Gallbladder (tissue), 1 donor: ENCODE results near the gene ARRDC1.

- PRO-cap = no peak
These were observed 6.7 kb downstream of the NSMF start for GRCh38 chr9:137452211-137452968.

DNA sequence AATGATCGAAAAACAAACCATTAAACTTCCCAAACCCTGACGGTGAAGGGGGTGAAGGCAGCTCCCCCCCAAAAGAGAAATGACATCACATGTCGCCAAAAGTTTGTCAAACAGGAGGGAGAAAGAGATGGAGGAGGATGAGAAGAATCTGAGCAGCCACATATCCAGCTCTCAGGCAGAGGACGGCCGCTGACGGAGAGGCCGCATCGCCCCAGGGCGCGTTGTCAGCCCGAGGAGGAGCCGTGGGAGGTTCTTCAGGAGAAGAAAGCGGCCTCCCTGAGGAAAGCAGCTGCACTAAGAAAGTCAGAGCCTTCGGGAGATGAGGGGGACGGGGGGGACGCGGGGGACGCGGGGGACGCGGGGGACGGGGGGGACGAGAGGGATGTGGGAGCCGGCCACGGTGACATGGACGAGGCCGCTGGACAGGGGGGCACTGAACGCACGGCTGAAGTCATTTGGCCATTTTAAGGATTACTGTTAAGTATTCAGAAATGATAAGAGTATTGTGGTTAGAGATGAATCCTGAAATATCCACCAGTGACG, 43.3 kb upstream of the NSMF start:
- PRO-cap = no peak

GRCh38 chr9:137516815-137517477, 33.3 kb downstream of the PNPLA7 start:
- PRO-cap = no peak

GRCh38 chr9:137533593-137534219, 16.5 kb downstream of the PNPLA7 start:
- PRO-cap = no peak

DNA sequence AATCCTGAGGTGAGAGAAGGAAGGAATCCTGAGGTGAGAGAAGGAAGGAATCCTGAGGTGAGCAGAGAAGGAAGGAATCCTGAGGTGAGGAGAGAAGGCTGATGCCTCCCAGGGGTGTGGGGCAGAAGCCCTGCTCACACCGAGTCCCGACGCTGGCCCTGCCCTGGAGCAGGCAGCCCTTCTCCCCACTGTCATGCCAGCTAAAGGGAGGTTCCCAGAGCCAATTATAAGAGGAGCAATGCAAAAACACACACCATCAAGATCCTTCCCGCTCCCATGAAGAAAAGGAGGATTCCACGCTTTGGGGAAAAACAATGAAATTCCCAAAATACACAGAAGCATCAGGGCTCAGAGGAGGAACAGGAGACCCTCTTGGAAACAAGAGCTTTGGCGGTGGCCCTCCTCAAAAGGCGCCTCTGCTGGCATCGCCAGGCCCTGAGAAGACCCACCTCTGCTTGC, 3.8 kb downstream of the ZMYND19 start:
- PRO-cap = no peak

- PRO-cap = bidirectional peak, plus-strand start at chr9:137605736, minus-strand start at chr9:137605307; bidirectional peak, plus-strand start at chr9:137605942, minus-strand start at chr9:137605960; bidirectional peak, plus-strand start at chr9:137606195, minus-strand start at chr9:137606145
These were observed at the start of gene ARRDC1 for GRCh38 chr9:137605600-137606274. TSS of gene ARRDC1 (plus strand) at chr9:137605686.

DNA sequence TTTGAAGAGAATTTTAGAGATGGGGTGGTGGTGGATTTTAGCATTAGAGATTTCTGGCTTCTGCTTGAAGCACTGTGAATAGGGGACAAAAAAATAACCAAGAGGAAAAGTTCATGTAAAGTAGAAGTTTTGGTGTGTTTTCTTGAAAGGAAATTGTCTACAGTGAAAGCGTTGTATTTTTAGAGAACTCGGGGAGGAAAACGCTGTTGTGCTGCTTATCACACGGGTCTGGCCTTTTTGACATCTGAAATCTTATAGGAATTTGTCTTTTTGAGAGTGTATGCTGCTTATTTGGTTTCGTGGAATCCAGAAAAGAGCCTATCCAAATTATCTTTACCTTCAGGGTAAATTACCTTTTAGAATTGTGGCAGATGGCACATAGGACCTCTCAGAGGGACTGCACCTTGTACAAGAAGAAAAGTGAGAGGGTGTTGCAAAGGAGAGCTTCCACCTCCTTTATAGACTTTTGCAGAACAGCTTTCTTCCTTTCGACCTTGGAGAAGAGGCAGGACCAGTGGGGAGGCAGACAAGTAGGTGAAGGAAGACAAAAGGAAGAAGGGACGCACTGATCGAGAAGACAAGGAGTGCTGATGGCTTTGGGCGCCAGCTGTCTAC, 48.9 kb downstream of the EHMT1 start:
- PRO-cap = no peak

GRCh38 chr9:137682260-137683052, 63.7 kb downstream of the EHMT1 start:
- PRO-cap = no peak

DNA sequence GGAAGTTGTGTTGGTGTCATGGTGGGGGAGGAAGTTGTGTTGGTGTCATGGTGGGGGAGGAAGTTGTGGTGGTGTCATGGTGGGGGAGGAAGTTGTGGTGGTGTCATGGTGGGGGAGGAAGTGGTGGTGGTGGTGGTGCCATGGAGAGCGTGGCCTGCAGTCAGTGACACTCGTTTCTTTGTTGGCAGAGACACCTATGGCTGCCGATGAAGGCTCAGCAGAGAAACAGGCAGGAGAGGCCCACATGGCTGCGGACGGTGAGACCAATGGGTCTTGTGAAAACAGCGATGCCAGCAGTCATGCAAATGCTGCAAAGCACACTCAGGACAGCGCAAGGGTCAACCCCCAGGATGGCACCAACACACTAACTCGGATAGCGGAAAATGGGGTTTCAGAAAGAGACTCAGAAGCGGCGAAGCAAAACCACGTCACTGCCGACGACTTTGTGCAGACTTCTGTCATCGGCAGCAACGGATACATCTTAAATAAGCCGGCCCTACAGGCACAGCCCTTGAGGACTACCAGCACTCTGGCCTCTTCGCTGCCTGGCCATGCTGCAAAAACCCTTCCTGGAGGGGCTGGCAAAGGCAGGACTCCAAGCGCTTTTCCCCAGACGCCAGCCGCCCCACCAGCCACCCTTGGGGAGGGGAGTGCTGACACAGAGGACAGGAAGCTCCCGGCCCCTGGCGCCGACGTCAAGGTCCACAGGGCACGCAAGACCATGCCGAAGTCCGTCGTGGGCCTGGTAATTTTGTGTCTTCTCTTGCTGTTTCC, 97.8 kb downstream of the EHMT1 start:
- PRO-cap = no peak

GRCh38 chr9:137828854-137829342, 48.7 kb upstream of the CACNA1B start:
- PRO-cap = no peak